ENCODE measurements around a stretch of chr6.

DNA sequence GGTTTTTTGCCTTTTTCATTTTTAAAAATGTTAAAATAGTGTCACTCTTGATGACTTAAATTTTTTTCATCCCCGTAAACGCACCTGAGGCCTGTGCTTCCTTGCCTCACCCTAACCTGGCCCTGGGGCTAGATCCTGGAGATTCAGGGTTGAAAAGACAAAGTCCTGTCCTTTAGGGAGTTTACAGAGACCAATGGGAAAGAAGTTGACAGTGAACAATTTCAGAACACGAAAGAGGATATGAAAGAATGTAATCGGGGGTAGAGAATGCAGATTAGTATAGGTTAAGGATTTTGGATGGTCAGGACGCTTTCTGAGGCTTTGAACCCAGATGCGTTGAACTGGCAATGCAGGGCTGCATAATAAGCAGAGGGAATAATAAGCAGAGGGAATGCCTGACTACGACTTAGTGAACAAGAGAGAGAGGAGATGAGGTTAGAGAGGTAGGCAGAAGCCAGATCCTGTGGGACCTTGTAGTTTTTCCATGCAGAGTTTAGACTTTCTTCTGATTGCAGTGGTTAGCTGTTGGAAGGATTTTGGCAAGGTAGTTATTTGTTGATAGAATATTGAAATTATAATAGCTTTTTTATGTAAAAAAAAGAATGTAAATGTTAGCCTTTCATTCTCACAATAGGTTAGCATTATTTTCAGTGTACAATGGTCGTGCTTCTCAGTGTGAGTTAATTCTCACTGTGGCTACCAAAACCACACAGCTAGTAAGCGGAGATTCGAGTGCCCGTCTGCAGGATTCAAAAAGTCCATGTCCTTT is 1.8 kb upstream of the FBXO5 start:
- PRO-cap, 6 experiments = no peak in any of the 6 experiments
- RAMPAGE, long total RNA, 2 experiments = no peak in any of the 2 experiments
- RRBS = no CpG with 5 or more reads among the region's 11 CpGs

DNA sequence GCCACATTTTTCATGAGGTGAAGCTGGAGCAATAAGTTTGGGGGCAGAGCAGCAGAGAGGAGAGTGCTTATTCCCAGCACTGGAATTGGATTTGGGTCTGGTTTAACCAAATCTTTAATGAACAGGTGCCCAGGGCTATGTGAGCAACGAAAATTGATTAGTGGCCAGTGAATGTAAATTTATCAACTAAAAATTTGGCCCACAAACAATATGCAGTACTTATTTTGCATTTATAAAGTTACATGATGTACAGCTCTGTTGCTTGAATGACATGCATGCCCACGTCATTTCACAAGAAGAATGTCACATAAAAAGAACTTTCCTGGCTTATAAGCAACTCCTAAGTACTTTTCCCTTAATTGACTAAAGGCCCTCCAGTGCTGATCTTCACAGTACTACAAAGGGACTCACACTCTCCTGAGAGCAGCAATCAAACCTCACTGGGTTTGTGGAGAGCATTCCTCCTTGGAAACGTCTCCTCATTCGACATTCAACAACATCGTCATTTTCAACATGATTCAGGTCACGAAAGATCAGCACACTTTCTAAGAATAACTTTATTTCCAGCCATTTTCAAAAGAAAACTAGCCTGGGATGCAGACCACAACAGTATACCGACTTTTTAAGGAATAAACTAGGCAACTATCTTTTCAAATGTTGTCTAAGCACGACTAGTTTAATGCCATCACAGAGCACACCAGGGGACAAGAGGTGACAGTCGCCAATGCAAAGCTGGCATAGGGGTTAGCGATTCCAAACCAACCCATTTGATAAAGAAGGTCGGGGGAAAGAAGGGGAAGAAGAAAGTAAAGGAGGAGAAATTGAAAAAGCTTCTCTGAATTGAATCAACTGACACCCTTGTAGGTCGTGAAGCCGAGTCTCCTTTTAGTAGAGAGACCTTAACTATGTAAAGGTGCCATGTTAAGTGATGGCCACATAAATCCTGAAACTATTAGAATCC is 111.0 kb downstream of the IPCEF1 start:
- PRO-cap, 6 experiments = no peak in any of the 6 experiments
- RAMPAGE, long total RNA, 2 experiments = no peak in any of the 2 experiments
- RRBS = no CpG with 5 or more reads among the region's 13 CpGs

DNA sequence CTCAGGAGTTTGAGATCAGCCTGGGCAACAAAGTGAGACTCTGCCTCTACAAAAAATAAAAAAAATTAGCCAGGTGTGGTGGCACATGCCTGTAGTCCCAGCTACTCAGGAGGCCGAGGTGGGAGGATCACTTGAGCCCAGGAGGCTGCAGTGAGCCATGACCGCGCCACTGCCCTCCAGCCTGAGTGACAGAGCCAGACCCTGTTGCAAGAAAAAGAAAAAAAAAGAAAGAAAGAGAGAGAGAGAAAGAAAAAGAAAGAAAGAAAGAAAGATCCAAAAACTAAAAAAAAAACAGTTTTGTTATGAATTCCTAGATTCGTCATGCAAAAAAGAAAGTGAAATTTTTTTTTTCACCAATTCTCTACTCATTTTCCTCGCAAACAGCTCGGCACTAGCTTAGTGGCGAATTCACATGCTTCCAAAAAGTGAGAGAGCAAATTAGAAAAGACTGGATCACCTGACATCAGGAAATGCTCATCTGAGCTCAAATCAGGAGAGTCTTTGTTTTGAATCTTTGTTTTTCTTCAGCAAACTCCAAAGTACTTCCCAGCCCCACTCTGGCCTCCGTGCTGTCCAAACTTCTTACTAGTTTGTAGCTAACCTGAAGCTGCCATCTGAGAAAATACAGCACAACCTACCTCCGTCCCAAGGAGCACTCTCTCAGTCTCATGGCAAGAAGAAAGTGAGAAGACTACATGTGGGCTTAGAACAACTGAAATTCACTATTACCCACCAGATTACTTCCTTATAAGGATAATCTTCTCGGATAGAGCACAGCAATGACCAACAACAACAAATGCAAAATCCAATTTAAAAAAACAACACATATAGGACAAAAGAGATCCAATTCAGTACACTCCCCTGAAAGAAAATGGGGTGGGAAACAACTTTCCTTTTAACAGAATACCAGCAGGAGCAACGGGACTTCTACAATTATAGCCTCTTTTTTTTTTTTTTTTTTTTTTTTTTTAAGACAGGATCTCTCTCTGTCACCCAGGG is 26.9 kb downstream of the IPCEF1 start:
- PRO-cap, 6 experiments = no peak in any of the 6 experiments
- RAMPAGE, long total RNA, 2 experiments = no peak in any of the 2 experiments
- RRBS = no CpG with 5 or more reads among the region's 11 CpGs

- PRO-cap, 6 experiments = no peak in any of the 6 experiments
- RAMPAGE, long total RNA, 2 experiments = no peak in any of the 2 experiments
- RRBS = no CpG with 5 or more reads among the region's 9 CpGs
These were observed 9.2 kb downstream of the CNKSR3 start for GRCh38 chr6:154501182-154501827.

- PRO-cap, 6 experiments = no peak in any of the 6 experiments
- RAMPAGE, long total RNA, 2 experiments = no peak in any of the 2 experiments
- RRBS = no CpG with 5 or more reads among the region's 2 CpGs
These were observed 72.1 kb downstream of the SCAF8 start for GRCh38 chr6:154805176-154805890.

- PRO-cap, 6 experiments = no peak in any of the 6 experiments
- RAMPAGE, long total RNA, 2 experiments = no peak in any of the 2 experiments
- RRBS = no CpG with 5 or more reads among the region's 2 CpGs
These were observed 86.8 kb downstream of the SCAF8 start for GRCh38 chr6:154820087-154820435.

- PRO-cap, 6 experiments = no peak in any of the 6 experiments
- RAMPAGE, long total RNA, 2 experiments = no peak in any of the 2 experiments
- RRBS = no CpG with 5 or more reads among the region's 9 CpGs
These were observed 120.5 kb upstream of the TIAM2 start for GRCh38 chr6:154874372-154875164.

- PRO-cap, 6 experiments = no peak in any of the 6 experiments
- RAMPAGE, long total RNA, 2 experiments = no peak in any of the 2 experiments
- RRBS = no CpG with 5 or more reads among the region's 4 CpGs
These were observed 105.7 kb upstream of the TIAM2 start for GRCh38 chr6:154889261-154889877.

- PRO-cap, 6 experiments = no peak in any of the 6 experiments
- RAMPAGE, long total RNA, 2 experiments = no peak in any of the 2 experiments
- RRBS = no CpG with 5 or more reads among the region's 7 CpGs
These were observed 114.8 kb upstream of the CLDN20 start for GRCh38 chr6:155148873-155149521.

DNA sequence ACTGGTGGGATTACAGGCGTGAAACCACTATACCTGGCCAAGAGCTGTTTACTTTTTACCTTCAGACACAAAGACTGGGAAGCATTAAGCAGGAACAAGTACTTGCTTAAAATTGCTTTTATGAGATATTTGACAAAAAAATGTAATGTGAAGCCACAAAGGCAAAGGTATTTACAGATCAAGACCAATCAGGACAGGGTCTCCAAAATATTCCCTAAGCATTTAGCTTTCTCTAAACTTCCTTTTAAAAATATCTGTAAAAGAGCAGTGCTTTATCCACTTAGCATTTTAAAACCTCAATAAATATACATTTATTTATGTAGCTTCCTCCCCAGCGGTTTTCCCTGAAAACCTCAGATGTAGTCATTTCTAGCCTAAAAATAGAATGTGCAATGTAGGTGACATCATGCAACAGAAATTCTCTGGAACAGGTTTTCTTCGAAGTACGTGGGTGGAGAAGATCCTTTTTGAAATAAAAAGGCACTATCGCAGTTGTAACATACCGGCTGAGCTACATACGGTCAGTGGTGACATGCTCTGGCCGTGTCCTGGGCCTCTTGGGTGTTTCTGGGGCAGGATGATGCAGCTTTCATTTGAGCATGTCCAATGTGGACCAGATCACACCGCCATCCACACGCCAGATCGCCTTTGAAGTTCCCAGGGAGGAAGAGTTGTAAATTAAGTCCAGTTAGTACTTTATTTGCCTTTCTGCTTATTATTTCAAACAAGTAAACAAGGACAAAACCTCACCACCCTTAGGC is 109.7 kb upstream of the CLDN20 start:
- PRO-cap, 6 experiments = no peak in any of the 6 experiments
- RAMPAGE, long total RNA, 2 experiments = no peak in any of the 2 experiments
- RRBS = no CpG with 5 or more reads among the region's 11 CpGs

- PRO-cap, 6 experiments = no peak in any of the 6 experiments
- RAMPAGE, long total RNA, 2 experiments = no peak in any of the 2 experiments
- RRBS = no CpG with 5 or more reads among the region's 12 CpGs
These were observed 14.4 kb upstream of the TFB1M start for GRCh38 chr6:155328149-155329543.

DNA sequence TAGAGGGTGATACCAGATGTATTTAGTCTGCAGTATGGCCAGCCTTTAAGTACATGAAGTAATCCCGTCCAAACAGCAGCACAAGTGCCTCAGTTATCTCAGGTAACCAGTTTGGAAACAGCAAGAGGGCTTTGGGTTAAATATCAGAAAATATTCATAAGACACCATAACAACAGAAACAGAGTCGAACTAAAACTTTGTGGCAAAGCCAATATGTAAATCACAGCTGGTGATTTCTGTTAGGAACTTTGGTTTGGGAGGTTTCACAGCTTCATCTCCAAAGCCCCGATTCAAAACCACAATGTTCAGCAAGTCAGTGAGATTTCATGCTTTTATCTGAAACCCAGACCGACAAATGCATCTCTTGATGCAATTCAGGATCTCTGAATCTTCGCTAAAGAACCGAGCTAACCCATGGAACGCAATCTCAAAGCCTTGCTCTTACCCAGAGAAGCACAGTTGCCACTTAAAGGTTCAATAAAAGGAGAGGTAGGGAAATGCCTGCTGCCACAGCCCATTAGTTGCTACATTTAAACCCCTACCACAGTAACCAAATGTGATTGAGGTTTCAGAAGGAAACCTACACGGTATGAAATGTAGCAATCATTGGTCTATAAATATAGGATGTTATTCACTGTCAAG is 381.1 kb upstream of the ARID1B start:
- PRO-cap, 6 experiments = no peak in any of the 6 experiments
- RAMPAGE, long total RNA, 2 experiments = no peak in any of the 2 experiments
- RRBS = no CpG with 5 or more reads among the region's 8 CpGs

DNA sequence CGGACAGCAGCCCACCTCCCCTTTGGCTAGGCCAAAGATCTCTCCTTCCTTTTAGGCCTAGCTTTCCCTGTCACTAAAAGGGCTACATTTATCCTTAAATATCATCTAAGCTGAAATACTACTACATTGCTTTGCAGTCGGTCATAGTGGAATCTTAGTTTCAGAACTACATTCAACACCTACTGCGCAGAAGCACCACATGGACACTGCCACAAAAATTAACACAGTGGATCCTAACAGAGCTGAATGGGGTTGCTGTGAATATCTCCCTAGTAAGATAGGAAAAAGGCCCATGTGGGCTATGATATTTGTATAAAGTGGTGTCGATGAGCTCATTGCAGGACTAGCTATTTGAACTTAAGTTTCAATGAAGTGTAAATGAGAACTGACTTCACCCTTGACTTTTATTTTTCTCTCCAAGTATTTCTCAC is 56.6 kb upstream of the ARID1B start:
- PRO-cap, 6 experiments = no peak in any of the 6 experiments
- RAMPAGE, long total RNA, 2 experiments = no peak in any of the 2 experiments
- RRBS = no CpG with 5 or more reads among the region's 4 CpGs

DNA sequence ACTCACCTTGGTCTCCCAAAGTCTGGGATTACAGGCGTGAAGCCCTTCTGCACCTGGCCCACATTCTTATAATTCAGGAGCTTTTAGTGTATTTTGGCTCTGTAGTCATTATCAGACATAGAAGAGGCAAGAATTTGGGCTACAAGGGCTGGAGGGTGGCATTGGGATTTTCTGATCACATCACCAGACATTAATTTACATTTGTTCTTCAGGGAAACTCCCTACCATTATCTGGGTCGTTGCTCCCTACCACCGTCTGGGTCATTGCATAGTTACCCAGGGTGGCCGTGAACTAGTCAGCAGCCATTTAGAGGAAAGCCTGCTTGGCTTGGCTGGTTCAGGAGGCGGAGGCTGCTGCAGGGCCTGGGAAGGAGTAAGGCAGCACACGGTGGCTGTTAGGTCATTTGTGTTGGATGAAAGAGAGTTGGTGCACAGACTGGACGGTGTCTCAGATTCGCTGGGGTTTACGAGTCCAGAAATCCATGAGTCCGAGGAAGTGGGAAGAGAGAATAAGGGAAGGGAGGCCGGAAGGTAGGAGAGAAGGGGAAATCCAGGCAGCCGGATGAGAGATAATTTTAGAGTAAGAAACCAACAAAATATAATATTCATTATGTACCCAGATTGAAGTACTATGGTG is 17.8 kb downstream of the ARID1B start:
- PRO-cap, 6 experiments = no peak in any of the 6 experiments
- RAMPAGE, long total RNA, 2 experiments = no peak in any of the 2 experiments
- RRBS = no CpG with 5 or more reads among the region's 12 CpGs

DNA sequence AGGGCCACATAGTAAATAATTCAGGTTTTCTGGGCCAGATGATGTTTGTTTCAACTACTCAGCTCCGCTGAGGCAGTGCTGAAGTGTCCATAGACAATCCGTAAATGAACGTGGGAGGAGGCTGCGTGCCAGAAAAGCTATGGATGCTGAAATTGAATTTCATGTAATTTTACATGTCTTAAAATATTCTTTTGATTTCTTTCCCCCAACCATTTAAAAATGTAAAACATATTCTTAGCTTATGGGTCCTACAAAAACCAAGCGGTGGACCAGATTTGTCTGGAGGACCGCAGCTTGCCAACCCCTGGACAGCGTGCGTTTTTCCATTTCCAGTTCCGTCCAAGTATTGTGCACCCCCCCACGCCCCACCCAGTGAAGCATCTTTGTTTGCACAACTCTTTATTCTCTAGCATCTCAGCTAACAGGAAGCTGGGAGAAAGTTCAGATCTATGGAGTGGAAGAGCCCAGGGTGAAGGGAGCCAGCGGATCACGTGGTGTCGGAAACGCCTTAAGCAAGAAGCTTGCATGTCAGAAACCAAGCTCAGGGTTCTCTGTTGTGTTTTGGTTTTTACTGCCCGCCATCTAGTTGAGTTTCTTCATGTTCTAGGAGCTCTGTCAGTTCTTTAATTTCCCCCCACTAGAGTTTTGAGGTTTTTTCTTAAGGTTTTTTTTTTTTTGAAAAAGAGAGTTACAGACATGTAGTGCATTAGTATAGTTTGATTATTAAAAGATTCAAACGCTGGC is 29.8 kb downstream of the ARID1B start:
- PRO-cap, 6 experiments = no peak in any of the 6 experiments
- RAMPAGE, long total RNA, 2 experiments = no peak in any of the 2 experiments
- RRBS = no CpG with 5 or more reads among the region's 16 CpGs

GRCh38 chr6:156832038-156833130 is 55.2 kb downstream of the ARID1B start:
- PRO-cap, 6 experiments = no peak in any of the 6 experiments
- RAMPAGE, long total RNA, 2 experiments = no peak in any of the 2 experiments
- RRBS = no CpG with 5 or more reads among the region's 6 CpGs

DNA sequence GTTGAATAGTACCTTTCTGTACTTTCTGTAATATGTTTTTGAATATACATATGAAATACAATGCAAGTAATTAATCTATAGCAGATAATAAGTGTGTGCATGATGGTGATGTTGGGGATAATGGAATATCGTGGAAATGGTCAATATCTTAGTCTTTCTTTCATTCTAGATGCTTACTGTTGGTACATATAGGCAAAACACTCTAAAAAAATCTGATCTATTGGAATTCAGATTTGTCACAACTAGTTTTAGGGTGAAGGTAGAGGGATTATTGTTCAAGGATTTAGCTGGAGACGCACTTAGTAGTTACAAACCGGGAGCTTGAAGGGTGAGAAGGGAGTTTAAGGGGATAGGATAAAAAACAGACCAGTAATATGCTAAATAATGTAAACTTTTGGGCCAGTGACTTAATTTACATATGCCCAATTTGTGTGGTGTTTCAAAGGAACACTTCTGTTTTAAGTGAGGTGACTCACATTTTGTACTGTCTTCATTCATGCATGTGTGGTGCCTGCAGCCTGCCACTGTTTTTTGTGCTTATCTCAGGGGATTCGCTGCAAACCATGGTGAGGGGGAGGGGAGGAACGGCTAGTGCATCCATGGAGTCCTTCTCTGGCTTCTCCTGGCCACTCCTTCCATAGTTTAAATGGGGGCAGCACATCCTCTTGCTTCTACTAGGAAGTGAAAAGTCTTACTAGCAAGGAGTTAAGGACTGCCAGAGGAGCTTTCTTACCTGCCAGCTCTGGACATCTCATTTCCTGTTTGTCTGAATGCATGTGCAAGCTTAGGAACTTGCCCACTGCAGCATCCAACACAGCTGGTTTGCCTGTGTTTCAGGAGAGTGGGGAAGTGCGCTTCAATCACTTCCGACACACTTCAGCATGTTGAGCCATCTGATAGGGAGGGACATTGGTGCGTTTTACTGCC is 211.0 kb downstream of the ARID1B start:
- PRO-cap, 6 experiments = no peak in any of the 6 experiments
- RAMPAGE, long total RNA, 2 experiments = no peak in any of the 2 experiments
- RRBS = no CpG with 5 or more reads among the region's 8 CpGs

- PRO-cap, 6 experiments = no peak in any of the 6 experiments
- RAMPAGE, long total RNA, 2 experiments = no peak in any of the 2 experiments
- RRBS = no CpG with 5 or more reads among the region's 3 CpGs
These were observed 233.5 kb downstream of the ARID1B start for GRCh38 chr6:157010631-157011177.

DNA sequence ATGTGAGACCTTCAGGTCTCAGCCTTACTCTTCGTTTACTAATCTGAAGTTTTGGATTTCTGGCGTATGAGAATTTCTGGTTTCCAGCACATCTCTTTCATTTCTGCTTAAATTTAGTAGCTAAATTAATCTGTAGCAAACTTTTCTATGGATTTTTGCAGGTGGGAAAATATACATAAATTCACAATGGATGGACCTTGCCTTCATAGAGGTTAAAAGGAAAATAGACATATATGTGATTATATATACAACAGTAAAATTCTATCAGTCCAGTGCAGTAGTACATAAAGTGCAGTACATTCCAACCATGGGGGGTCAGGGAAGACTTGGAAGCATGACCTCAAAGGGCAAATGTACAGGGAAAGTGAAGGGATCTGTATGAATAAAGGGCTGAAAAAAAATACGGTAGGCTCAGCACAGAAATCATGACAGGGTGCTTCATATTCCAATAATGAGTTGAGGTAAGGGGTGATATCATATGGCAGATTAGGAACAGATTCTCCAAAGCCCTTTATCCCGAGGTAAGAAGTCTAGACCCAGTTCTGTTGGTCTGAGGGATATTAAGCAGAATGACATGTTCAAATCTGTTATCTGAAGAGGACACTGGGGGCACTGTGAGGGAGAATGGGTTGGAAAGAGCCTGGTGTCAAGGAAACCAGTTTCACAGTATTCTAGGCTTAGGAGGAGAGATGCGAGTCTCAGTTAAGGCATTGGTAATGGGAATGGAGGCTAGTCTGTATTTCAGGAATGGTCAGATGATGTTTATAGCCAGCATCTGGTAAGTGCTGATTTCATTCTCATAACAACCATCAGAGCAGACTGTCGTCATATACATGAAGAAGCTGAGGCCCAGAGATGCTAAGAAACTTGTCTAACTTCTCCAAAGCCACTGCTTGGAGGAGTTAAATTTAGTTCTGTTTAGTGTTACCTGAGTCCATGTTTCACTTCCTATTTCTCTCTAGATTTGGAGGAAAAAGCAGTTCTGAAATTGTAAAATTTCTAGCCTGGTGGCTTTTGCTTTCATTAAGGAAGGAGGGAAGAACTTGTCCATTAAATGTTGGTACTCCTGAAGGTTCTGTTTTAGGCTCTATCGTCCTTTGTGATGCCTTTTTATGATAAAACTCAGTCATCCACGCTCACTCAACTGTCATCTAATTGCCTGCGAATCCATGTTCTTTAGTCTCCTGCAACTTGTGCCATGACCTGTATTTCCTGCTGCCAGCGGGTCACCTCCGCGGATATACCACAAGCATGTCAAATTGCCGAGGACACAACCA is 241.8 kb downstream of the ARID1B start:
- PRO-cap, 6 experiments = peak in 1 of 6 experiments; most common plus-strand start position 1,023 of the sequence (in 1)
- RAMPAGE, long total RNA, 2 experiments = no peak in any of the 2 experiments
- RRBS = no CpG with 5 or more reads among the region's 13 CpGs

GRCh38 chr6:157020277-157020727 is 243.1 kb downstream of the ARID1B start:
- PRO-cap, 6 experiments = no peak in any of the 6 experiments
- RAMPAGE, long total RNA, 2 experiments = no peak in any of the 2 experiments
- RRBS = no CpG with 5 or more reads among the region's 4 CpGs

Measured in heart left ventricle (tissue), 7 donors.